Epithelial cell of proximal tubule (primary cell): ENCODE measurements around a stretch of chr1.

- RAMPAGE, long total RNA: no peak
- RRBS: no CpG with 5 or more reads among the region's 2 CpGs
Measured at GRCh38 chr1:203808252-203808767, 12.9 kb downstream of the ZBED6 start.

DNA sequence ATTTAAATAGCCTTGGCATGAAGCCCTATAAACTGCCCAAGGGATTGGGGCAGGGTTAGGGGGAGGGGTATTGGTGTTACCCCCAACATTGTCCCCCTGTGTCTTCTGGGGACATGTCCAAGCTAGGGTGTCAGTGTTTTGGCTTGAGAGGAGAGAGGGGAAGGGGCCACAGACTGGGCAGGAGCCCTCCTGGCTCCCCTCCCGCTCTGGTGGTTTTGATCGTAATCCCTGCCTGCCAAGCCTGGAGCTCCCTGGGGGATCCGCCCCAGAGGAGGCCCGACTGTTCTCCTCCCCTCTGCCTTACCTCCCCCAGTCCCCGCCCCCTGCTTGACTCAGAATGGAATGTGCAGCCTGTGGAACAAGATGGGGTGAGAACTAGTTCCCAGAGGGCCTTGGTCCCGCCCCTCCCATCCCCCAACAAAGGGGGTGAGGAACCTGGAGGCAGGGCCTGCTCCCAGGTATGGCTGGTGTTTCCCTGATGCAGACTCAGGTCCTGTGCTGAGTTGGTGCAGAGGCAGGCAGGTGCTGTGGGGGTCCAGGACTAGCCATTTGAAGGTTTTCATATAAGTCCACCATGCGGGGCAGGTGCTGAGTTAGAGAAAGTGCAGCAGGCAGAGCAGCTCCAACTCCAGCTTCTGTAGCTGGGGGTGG lies 7.4 kb downstream of the SOX13 start:
- RAMPAGE, long total RNA: no peak
- RRBS: no CpG with 5 or more reads among the region's 7 CpGs

- RAMPAGE, long total RNA: no peak
- RRBS: no CpG with 5 or more reads among the region's 15 CpGs
Measured at GRCh38 chr1:204102026-204102707, 29.3 kb downstream of the SOX13 start.

DNA sequence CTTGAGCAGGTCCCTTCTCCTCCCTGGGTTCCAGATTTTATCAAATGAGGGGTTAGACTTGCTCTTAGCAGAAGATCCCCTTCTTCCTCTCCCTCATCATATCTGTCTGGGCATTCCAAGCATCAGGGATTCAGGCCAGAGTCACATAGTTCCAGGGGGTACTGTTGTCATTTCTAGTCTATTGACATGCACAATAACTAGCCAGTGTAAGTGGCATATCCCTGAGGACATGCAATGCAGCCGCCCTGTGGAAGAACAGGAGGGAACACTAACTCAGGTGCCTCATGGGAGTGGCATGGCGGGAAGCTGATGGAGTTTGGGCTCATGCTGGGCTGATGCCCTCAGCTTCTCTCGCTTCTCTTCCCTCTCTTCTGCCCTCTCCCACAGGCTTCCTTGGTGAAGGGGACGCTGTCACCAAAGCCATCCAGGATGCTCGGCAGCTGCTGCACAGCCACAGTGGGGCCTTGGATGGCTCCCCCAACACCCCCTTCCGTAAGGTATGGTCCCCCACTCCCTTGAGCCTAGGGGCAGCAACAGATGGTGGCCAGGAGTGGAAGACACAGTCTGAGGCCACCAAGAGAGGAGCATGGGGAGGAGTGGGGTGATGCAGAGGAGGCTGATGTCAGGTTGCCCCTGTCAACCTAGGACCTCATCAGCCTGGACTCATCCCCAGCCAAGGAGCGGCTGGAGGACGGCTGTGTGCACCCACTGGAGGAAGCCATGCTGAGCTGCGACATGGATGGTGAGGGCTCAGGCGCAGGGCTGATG lies 29.2 kb downstream of the ETNK2 start:
- RAMPAGE, long total RNA: no peak
- RRBS: no CpG with 5 or more reads among the region's 10 CpGs

DNA sequence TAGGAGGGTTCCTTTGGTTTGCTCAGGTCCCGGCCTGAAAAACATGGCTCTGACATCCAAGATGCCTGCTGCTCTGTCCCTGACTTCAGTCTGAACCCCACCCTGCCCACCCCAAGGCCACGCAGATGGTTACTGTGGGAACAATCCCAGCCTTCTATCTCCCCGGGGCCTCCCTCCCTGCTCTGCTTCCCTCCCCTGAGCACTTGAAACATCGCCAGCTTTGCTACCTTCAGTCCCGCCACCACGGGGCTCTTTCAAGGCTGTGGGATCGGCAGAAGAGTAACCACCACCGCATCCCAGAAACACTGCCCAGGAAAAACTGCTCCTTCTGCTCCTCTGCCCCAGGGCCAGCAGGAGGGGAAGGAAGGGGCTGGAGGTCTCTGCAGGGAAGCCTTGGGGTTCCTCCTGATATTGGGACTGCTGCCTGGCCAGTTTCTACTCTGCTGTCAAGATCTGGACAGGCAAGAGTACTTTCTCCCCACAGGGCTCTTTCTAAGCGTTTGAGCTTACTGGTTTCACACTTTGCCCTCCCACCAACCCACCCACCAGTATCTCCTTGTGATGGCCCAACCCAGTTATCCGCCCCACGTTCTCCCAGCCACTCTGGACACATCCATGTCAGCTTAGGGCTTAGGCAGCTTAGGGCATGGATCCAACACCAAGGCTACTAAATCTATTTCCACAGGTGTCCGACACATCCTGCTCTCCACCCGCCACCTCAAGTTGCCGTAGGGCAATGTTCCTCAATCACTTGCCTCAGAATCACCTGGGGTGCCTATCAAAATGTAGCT lies 8.4 kb downstream of the ETNK2 start:
- RAMPAGE, long total RNA: no peak
- RRBS: no CpG with 5 or more reads among the region's 14 CpGs

GRCh38 chr1:204150234-204150684 lies 1.6 kb downstream of the ETNK2 start:
- RAMPAGE, long total RNA: no peak
- RRBS: no CpG with 5 or more reads among the region's 7 CpGs

DNA sequence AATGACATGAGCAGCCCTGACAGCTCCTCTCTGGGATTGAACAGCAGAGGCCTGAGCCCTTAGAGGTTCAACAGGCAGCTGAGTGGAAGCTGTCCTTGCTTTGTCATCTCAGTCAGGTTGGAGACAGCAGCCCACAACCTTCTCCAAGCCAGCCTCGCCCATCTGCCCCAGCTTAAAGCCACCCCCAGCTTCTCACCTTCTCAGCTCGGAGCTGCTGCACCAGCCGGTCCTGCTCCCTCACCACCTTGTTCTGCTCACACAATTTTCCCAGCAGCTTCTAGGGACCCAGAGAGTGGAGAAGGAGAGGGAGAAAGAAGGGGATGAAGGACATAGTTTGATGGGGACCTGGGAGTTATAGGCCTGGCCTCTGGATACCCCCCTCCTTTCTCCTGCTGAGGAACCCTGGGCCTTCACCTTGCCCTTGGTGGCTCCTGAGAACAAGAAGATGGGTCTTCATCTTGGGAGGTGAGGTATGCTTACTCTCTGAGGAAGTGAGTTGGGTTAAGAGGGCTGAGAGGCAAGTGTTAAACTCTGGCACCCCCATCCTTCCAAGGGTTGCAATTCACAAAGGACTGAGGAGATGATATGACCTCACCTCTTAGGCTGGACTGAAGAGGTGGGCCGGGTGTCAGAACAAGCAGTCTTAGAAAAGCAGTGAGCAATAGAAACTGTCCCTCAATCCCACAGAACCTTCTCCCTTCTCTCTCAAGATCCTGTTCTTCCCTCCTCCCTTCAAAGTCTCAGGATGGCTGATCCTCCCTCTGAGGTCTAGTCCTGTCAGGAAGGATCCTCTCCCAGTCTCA lies 35.4 kb upstream of the GOLT1A start:
- RAMPAGE, long total RNA: no peak
- RRBS: no CpG with 5 or more reads among the region's 4 CpGs

- RAMPAGE, long total RNA: no peak
- RRBS: no CpG with 5 or more reads among the region's 4 CpGs
Measured at GRCh38 chr1:204256485-204256760, 42.6 kb upstream of the GOLT1A start.

DNA sequence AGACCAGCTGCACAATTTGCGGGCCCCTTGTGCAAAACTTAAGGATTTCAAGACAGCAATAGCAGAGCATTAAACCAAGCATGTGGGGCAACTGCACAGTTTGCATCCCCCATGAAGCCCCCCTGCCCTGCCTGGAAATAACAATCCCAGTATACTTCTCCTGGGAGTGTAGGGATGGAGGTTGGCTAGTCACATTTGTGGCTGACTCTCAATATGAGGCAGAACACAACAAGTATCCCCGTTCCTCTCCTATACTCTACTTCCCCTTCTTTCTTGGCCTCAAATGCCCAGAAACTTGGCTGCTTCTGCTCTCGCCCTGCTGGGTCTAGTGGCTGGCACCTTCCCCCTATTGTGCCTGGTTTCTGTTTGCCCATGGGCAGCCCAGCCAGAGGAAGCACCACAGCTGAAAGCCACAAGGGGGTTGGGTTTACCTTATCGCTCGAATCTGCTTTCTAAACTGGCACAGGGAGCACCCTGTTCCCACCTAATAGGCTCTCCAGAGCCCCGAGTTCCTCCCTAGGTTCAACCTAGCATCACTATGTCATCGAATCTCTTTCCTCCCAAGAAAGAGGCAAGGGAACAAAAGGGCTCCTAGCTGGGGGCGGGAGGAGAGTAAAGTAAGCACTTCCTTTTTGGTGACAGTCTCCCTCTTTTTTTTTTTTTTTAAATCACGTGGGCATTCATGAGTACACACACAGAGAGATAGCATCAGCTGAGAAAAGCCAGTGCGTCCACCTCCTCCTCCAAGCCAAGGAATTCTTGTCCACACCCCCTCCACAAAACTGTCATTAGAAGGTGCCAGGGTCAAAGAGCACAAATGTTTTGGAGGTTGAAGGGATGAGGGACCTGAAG lies 72.9 kb downstream of the PLEKHA6 start:
- RAMPAGE, long total RNA: no peak
- RRBS: no CpG with 5 or more reads among the region's 10 CpGs

DNA sequence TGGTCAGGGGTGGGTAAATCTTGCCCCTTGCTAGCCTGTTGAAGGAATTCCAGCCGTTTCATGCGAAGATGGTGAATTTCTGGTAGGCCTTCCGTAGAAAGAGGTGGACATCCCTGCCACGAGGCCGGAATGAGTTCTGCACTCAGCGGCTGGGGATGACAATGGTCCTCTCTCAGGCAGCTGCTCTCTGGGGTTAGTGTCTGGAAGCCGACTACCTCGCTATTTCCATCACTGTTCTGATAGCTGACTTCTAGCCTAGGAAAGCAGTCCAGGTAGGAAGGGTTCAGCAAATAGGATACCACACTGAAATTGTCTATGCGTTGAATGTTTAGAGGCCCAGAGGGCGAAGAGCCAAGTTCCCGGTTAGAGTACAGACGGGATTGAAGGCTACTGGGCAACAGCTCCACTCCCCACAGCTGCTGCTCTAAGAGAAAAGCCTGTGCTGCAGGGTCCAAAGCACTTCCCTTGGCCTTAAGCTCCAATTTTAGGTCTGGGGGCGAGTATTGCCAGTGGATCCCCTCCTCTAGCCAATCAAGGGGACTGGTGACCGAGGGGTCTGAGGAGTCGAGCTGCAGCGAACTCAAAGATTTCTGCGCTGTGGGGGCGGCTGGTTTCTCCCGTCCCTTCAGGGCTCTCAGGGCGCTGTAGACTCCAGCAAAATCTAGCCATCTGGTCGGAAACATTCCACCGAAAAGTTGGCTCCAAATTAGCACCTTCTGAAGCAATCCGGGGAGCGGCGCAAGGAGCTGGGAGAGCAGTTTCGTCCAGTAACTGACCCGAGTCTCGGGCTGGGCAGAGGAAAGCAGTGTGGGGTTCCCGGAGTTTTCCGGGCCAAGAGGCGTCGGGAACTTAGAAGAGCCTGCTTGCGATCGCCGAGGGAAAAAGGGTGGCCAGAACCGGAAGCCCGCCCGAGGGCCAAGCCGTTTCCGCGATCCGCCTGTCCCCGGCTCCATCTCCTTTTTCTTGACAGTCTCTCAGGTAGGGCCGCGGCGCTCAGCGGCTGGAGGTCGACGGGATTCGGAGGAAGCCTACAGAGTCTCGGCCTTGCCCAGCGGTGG lies 829 bp downstream of the PPP1R15B start:
- RAMPAGE, long total RNA: no peak
- RRBS: 2% methylated on average over 20 of the region's 52 CpGs

DNA sequence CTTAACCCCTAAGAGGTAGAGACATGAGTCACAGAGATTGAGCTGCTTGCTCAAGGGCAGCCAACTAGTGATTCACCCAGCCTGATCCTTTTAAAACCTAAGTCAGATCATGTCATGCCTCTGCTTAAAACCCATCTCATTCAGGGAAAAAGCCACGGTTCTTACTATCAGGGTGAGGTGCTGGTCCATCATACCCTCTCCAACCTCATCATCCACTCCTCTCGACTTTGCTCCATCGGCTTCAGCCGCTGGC lies 14.4 kb upstream of the PPP1R15B start:
- RAMPAGE, long total RNA: no peak
- RRBS: no CpG with 5 or more reads among the region's 4 CpGs

- RAMPAGE, long total RNA: no peak
- RRBS: no CpG with 5 or more reads among the region's 8 CpGs
Measured at GRCh38 chr1:204443795-204444242, 32.2 kb upstream of the PPP1R15B start.

- RAMPAGE, long total RNA: no peak
- RRBS: no CpG with 5 or more reads among the region's 5 CpGs
Measured at GRCh38 chr1:204537841-204538601, 21.8 kb downstream of the MDM4 start.

DNA sequence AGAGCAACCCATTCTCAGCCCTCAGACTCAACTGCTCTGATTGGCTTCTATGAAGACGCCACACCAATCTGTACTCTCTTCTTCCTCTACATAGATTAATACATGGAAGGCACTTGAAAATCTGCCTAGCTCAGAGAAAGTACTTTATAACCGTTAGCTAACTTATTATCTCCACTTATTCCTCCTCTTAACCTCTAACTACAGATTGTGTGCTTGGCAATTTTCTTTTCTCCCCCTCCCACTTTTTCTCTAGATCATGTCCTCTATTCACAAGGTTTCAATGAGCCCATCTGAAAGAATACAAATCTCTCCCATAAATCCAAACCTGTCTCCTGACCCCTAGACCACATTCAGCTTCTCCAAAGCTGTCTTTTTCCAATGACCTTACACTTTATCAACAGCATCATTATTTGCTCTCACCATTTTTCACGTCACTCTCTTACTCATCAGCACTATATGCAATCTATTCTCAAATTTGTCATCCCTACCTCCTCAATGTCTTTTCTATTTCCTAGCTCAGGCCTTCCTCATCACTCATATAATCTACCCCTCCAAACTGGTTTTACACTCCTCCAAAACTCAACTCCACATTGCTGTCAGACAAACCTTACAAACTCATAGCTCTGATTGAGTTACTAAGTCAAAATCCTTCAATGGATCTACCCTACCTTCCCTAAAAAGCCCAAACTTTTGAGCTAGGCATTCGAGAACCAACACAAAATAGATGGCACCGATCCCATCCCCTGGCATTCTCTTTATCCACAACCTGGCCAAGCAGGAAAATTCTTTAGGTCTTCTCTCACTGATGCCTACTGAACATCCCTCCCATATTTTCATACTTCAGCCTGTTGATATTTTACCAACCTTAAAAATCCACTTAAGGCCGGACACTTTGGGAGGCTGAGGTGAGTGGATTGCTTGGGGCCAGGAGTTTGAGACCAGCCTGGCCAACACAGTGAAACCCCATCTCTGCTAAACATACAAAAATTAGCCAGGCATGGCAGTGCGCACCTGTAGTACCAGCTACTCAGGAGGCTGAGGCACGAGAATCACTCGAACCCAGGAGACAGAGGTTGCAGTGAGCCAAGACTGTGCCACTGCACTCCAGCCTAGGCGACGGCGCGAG lies 1.8 kb downstream of the RBBP5 start:
- RAMPAGE, long total RNA: no peak
- RRBS: no CpG with 5 or more reads among the region's 13 CpGs

DNA sequence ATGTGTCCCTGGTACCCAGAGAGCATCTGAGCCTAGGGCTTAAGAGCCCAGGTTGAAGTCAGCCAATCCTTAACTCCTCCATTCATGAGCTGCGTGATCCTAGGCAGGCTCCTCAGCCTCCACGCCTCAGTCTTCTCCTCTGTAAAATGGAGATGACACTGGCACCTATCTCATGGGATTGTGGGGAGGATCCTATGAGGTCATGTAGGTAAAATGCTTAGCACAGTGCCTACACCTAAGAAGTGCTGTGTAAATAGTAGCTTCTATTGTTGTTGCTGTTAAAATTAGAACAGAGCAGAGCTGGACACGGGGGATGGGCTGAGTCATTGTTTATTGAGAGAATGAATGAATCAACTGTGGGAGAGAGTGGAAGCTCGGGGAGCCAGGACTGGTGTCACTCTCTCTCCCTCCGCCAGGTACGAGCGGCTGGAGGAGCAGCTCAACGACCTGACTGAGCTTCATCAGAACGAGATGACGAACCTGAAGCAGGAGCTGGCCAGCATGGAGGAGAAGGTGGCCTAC lies 43.0 kb downstream of the TMCC2 start:
- RAMPAGE, long total RNA: no peak
- RRBS: no CpG with 5 or more reads among the region's 10 CpGs

DNA sequence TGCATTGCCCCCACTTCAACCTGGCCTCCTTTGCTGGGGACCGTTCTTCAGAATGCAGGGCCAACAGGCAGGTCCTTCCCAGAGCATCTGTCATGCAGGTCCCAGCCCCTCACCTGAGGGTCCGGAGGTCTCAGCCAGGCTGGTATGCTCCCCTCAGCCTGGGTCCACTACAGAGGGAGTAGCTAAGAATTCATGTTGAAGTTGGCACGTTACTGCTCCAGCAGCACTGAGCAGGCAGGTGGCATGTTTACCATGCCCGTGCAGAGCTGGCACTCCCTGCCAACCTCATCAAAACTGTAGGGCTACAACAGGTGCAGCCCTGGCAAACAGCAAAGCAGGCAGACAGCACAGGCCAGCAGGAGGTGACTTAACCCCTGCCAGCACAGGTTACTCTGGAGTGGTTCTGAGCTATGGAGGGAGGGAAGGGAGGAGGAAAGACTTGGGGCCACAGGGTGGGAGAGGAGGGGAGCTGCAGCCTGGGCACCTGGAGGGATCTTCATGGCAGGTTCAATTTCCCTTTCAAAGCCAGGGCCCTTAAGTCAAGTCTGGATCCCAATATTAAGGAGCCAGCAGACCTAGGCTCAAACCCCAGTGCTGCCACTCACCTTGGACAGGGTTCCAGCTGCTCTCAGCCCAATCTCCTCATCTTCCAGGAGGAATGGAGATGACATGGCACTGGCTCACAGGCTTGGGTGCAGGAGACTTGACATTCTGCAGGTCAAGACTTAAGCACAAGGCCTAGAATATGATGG lies 46.3 kb downstream of the NUAK2 start:
- RAMPAGE, long total RNA: no peak
- RRBS: no CpG with 5 or more reads among the region's 4 CpGs

DNA sequence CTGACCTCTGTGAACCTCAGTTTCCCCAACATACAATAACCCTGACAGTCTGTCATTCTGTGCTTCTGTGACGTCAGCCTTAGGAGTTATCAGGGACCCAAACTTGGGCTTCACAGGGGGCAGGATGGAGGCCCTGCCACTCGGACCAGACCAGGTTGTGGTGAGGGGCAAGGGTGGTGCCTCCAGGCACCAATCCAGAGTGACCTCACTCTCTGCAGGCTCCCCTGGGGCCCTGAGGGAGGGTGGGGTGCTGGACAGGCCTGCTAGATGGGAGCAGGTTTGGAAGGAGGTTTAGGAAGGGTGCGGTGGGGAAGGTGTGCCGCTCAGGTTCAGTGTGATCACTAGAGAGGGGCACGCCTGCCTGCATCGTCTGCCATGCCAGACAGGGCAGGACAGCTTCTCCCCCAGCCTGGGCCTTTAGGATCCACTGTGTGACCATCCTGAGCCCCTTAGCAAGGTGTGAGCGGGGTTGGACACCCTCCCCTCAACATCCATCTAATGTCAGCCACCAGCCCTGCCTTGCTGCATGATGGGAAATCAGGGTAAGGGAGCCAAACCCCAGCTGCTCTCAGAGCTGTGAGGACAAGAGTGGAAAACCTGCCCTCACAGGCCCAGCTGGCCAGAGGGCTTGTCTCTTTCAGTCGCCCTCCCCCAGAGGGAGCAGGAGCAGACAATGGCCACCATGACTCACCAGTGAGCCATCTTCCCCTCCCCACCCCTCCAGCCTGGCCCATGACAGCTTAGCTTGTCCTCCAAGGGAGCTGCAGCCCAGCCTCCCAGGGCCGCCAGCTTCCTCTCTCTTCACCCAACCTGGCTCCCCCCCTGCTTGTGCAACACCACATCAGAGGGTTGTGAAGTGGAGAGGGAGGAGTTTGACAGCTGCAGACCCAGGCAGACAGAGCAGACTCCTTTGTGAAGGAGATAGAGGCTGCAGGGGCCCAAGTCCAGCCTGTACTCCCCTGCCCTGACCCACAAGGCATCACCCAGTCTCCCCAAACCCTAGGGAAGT lies 37.1 kb downstream of the NUAK2 start:
- RAMPAGE, long total RNA: no peak
- RRBS: no CpG with 5 or more reads among the region's 9 CpGs

GRCh38 chr1:205373016-205373408 lies 16.3 kb upstream of the KLHDC8A start:
- RAMPAGE, long total RNA: no peak
- RRBS: no CpG with 5 or more reads among the region's 7 CpGs

DNA sequence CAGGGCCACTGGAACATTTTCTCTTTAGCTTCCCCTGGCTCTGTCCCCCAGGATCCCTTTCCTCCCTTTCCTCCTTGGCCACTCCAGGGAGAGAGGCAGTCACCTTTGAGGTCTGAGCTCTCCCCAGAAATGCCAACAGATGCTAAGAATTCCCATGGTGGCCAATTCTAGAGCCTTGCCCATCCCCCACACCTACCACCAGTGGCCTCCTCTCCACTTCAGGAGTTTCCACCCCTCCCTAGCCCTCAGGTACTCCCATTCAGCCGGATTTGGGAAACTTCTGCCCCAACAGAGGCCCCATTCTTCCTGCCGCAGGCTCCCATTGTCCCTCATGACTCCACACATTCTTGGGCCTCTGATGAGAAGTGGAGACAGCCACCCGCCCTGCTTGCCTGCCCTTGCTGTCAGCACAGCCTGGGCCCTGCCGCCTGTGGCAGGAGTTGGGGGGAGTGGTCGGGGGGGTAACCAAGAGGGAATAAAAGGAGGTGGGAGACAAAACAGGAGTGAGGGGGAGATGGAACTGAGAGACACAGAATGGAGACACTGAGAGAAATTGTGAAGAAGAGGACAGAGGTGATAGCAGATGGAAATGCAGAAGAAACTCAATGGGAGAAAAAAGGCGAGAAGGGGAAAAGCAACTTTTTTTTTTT lies 4.6 kb downstream of the BLACAT1 start:
- RAMPAGE, long total RNA: no peak
- RRBS: no CpG with 5 or more reads among the region's 6 CpGs

GRCh38 chr1:205456733-205457947 lies 1.3 kb upstream of the BLACAT1 start:
- RAMPAGE, long total RNA: no peak
- RRBS: 3% methylated on average over 55 of the region's 90 CpGs